Non-pigmented ciliary epithelial cell (primary cell): ENCODE measurements around a stretch of chr16.

DNA sequence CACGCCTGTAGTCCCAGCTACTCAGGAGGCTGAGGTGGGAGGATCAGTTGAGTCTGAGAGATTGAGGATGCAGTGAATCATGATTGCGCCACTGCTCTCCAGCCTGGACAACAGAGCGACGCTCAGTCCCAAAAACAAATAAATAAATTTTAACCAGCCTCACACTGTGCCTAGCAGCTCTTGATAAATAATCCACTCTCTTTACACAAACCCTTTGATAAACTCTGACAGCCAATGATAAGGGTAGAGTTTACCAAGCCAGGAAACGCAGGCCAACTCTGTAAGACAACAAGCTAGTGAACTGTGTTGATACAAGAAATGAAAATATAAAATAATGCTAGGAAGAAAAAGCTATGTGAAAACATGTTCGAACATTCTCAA is 27.0 kb upstream of the ENSG00000188897 start:
- RRBS: no CpG with 5 or more reads among the region's 6 CpGs

- RRBS: no CpG with 5 or more reads among the region's 17 CpGs
Measured at GRCh38 chr16:11562601-11563368, 23.9 kb downstream of the LITAF start.

DNA sequence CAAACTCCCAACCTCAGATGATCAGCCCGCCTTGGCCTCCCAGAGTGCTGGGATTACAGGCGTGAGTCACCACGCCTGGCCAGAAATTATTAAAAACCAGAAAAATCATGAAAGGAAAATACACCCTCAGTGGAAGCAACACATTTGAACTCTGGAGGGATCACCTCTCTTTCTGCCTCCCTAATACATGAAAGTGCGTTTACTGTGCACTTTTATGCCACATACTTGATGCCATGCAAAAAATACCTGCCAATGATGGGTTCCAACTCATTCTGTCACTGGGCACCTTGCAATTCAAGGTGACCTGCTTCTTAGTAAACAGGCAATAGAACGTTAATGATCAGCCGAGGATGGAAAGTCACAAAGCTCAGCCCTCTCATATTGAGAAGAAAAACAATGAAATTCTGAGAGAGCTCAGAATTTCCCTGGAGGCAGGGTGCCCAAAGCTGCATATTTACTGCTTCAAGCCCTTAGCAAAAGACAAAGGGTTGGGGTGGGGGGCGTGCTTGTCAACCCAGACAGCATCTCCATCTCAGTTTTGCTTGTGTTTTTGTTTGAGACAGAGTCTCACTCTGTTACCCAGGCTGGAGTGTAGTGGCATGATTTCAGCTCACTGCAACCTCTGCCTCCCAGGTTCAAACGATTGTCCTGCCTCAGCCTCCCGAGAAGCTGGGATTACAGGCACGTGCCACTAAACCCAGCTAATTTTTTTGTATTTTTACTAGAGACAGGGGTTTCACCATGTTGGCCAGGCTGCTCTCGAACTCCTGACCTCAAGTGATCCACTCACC is 23.2 kb downstream of the LITAF start:
- RRBS: no CpG with 5 or more reads among the region's 11 CpGs

- RRBS: no CpG with 5 or more reads among the region's 7 CpGs
Measured at GRCh38 chr16:11582226-11582883, 4.4 kb downstream of the LITAF start.

GRCh38 chr16:11612046-11613067 is 25.6 kb upstream of the LITAF start:
- RRBS: no CpG with 5 or more reads among the region's 22 CpGs

DNA sequence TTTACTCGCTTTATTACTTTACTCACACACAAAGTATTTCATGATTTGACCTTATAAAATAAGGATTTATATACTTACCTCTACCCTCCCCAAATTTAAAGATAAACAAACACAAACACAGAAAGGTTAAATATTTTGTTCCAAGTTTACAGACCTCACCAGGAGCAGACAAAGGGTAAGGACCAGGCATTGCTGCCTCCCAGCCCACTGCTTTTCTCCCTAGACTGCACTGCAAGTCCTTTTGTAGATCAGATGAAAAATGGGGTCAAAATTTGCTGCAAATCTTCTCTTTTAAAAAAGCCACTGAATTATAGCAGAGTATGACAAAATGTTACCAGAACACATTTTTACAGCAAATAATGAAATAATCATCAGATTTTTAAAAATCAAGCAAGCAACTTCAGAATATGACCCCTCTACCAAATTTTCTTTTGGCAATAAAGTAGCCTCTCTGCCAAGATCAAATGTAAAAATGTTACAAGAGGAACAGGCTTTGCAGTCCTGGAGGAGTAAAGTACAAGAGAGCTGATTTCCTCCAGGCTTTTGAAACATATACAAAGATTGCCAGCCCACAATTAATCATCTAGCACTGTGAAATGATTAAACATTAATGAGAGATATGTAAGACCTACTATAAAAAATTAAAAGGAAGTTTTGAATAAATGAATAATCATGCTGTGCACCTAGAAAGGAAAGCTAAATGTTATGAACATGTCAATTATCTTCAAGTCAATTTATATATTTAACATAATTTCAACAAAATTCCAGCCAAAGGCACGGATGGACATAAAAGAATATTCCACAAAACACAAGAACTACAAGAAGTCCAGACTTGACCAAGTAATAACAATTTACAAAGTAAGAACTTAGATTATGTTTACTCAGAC is 26.4 kb downstream of the TXNDC11 start:
- RRBS: no CpG with 5 or more reads among the region's 2 CpGs

- RRBS: no CpG with 5 or more reads among the region's 5 CpGs
Measured at GRCh38 chr16:11783273-11784322, 13.5 kb downstream of the ZC3H7A start.

DNA sequence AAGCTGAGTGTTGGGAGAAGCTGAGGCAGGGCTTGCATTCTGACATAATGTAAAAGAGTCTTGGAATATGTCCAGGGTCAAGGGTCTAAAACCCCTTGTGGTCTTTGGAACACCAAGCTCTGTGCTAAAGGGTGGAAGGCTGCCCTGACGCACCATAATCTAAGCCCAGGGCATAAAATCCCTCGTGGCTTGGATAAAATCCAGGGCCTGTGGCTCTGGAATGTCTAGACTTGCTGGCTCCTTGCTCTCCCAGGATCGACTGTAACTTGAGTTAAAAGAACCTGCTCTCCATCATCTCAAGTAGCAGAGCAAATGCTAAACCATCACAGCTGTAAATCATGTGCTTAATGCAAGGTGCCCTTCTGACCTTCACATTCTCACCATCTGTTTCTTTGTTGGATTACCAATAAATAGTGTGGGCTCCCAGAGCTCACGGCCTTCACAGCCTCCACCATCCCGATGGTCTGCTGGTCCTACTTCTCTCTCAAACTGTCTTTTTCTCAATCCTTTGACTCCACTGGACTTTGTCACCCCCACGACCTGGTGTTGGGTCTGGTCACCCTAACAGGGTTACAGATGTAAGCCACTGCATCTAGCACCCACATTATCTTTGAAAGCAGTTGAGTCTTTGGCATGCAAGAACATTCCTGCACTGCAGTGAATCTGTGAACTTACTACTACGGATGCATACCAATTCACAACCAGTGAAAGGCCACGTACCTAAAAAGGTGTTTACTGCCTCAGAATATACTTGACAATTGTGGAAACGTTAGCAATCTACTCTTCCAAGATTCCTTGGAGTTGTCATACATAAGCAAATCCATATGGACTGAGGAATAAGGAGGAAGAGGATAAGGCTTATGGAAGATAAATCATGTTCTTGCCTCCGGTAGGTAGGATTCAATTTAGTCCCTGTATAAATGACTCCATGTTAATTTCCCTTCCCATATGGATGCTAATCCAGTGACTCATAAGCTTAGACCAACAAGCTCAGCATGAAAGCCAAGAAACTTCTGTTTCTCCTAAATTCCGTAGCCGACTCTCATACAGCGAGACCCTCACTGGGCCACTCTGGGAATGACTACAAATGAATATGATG is 15.2 kb downstream of the RSL1D1 start:
- RRBS: no CpG with 5 or more reads among the region's 13 CpGs

GRCh38 chr16:11871738-11872883 is 20.8 kb upstream of the RSL1D1 start:
- RRBS: no CpG with 5 or more reads among the region's 6 CpGs

GRCh38 chr16:11897765-11898190 is 18.0 kb downstream of the GSPT1 start:
- RRBS: no CpG with 5 or more reads among the region's 1 CpG

GRCh38 chr16:12041535-12041921 is 65.0 kb downstream of the SNX29 start:
- RRBS: no CpG with 5 or more reads among the region's 6 CpGs

GRCh38 chr16:12062344-12063059 is 86.0 kb downstream of the SNX29 start:
- RRBS: no CpG with 5 or more reads among the region's 10 CpGs

GRCh38 chr16:12141392-12141748 is 164.8 kb downstream of the SNX29 start:
- RRBS: no CpG with 5 or more reads among the region's 6 CpGs

GRCh38 chr16:12232560-12233161 is 256.1 kb downstream of the SNX29 start:
- RRBS: no CpG with 5 or more reads among the region's 4 CpGs

- RRBS: no CpG with 5 or more reads among the region's 12 CpGs
Measured at GRCh38 chr16:12612384-12613029, 191.2 kb downstream of the CPPED1 start.

- RRBS: no CpG with 5 or more reads among the region's 4 CpGs
Measured at GRCh38 chr16:12757661-12758126, 46.0 kb downstream of the CPPED1 start.

DNA sequence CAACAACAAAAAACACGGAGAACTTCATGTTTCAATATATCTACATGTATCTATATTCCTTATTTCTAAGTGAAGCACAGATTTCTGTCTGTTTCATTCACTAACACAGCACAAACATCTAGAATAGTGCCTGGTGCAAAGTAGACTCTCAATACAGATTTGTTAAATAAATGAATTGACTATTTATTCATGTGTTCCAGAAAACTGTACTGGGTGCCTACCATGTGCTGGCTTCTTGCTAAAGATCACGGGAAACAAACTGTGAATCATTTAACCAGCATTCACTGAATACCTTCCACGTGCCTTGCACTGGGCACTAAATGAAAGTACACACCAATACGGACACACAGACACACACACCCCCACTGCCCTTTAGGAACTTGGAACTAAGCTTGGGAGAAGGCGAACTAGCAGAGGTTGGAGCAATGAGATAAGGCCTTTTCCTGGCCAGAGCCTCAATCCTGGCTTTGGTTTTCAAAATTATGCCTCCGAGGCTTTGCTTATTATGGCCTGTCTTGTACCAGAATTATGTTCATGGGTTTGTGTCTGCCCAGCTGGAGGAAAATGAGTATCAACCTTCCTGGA is 32.5 kb downstream of the CPPED1 start:
- RRBS: no CpG with 5 or more reads among the region's 6 CpGs

DNA sequence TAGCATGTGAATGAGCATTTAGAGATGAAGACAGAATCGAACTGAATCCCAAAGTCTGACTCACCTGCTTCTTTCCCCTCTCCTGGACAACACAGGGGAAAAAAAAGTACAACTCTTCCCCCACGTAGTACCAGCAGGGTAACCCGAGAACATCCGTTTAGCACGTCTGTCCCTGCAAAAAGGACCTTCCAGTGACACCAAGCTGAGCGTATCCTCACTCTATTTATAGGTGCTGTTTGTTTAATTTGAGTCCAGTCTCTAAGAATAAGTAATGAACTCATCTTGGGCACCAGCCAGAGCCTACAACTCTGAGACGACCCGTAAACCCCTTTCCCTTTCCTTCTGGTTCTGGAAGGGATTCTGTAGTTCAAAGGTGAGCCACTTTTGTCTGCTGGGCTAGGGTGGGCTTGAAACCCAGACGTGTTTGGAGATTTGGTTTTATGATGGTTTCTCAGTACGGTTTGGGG is 74.6 kb downstream of the ERCC4 start:
- RRBS: no CpG with 5 or more reads among the region's 10 CpGs

GRCh38 chr16:13995310-13995623 is 75.3 kb downstream of the ERCC4 start:
- RRBS: no CpG with 5 or more reads among the region's 1 CpG

DNA sequence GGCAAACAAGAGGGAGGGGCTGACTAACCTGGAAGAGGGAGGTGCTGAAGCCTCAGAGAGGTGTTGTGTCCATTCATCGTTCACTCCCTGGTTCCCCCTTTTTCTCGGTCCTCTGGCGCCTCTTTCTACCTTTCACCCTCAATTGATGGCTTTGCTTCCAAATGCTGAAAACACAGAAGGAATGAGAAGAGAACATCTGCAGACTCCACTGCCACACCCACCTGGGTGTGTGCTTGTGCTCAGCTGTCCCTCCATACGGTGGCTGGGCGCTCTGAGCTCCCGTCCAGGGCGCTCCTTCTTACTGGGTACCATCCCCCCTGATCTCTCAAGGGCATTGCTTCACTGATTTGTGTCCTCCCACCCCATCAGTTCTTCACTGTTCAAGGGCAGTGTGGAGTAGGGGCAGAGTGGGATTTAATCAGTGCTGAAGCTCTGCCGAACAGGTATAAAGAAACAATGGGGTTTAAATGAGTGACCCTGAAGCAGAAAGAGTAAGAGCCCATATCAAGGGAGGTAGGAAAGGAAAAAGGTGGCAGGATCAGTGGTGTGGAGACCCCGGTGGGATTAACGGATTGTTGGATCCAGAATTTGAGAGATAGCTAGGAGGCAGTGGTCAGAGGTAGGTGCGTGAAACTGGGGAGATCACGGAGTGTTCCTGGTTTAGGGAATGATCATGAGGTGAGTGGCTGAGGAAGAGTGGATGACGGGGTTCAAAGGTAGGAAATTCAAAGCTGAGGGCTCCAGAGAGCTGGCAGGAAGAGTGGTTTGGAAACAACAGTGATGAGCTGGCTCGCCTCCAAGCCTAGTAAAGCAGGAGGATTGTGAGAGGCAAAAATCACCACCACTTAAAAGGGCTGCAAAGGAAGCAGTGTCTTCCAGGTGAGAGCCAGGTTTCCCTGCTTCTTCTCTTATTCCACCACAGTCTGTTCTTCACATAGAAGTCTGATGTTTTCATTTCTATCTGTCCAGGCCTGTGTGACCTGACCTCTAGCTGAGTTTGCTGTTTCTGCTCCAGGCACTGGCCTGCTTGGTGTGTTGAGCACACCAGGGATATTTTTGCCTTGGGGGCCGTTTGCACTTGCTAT is 40.9 kb downstream of the MRTFB start:
- RRBS: no CpG with 5 or more reads among the region's 15 CpGs